Tongue (tissue), 2 donors: Measurements from ENCODE around the genes IQCN and PGPEP1.

- RAMPAGE, long total RNA, result no peak
Observed at GRCh38 chr19:18274325-18275334, at the start of gene IQCN. TSS of gene IQCN (minus strand) at chr19:18274452.

DNA sequence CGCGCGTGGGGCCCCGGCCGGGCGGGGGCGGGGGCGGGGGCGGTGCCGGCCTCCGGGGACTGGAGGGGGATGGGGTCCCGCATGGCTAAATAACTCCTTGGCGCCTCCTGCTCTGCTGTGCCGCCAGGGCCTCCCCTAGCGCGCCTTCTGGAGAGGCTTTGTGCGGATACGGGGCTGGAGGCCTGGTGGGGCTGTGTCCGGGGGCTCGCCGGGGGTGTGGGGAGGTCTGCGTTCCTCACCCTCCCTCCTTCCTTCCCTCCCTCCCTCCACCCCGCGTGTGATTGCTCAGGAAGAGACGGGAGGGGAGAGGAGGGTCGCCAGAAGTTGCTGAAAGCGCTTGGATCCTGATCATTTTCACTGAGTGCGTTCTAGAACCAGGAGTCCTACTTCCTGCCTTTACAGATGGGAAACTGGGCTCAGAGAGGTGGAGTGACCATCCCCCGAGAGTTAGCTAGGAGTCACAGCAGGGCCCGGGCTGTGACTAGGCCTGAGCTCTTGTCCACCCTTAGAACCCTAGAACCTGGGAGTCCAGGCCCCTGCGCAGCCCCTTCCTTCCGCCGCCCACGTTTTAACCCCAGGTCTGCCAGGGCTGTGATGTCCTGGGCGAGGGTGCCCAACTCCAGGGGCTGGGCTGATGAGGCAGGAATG, 680 bp upstream of the JUND start:
- RAMPAGE, long total RNA, result no peak

DNA sequence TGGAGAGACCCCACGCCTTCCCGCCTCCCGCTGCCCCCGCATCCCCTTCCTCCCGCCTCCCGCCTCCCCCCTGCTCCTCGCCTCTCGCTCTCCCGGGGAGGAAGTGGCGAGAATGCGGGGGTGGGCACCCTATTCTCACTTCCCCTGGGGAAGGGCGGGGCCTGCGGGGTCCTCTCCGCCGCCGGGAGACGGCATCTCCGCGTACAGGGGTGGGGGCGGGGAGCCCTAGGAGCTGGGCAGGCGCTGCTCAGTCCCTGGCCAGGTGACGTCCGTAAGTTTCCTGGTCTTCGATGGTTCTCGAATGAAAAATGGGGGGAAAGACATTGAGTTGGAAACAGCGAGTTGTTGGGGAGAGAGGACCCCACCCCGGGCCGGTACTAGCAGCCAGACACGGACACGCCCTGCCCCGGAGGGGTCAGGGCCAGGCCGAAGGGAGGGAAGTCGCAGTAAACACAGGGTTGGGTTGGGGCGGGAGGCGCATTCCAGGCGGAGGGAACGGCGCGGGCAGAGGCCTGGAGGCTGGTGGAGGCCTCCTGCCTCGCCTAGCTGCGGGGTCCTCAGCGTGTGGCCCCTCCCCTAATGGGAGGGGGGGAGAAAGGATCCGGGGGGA, 10.3 kb upstream of the JUND start:
- RAMPAGE, long total RNA, result no peak

- RAMPAGE, long total RNA, result no peak
Observed at GRCh38 chr19:18306040-18306662, 16.7 kb downstream of the LSM4 start.

GRCh38 chr19:18340207-18340973, at the start of gene PGPEP1:
TSS of gene PGPEP1 (plus strand) at chr19:18340598.
- RAMPAGE, long total RNA, result no peak

DNA sequence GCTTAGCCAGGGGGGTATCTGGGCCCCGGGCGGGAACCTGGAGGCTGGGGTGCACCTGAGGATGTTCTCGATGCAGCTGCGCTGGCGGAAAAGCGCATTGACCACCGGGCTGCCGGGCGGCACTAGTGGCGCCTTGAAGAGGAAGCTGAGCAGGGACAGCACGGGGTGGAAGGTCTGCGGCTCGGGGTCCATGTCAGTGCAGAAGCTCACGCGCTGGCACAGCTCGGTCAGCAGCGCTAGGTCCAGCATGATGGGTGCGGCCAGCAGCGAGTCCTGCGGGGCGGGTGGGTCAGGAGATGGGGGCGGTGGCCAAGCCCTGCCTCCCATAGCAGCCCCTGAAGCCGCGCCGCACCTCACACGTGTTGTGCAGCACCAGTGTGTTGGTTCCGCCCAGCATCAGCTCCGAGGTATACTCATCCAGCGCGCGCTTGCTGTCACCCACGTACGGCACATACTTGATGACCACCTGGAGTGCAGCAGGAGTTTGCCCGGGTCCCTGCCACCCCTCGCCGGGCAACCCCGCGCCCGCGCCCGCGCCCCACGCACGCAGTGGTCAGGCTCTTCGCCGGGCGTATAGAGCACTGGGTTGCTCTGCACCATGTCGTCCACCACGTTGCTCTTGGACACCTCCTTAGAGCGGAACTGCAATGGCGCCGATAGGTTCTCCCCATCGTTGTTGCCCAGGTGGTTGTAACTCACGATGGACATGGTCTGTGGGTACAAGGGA, 2.6 kb downstream of the ISYNA1 start:
- RAMPAGE, long total RNA, result no peak

DNA sequence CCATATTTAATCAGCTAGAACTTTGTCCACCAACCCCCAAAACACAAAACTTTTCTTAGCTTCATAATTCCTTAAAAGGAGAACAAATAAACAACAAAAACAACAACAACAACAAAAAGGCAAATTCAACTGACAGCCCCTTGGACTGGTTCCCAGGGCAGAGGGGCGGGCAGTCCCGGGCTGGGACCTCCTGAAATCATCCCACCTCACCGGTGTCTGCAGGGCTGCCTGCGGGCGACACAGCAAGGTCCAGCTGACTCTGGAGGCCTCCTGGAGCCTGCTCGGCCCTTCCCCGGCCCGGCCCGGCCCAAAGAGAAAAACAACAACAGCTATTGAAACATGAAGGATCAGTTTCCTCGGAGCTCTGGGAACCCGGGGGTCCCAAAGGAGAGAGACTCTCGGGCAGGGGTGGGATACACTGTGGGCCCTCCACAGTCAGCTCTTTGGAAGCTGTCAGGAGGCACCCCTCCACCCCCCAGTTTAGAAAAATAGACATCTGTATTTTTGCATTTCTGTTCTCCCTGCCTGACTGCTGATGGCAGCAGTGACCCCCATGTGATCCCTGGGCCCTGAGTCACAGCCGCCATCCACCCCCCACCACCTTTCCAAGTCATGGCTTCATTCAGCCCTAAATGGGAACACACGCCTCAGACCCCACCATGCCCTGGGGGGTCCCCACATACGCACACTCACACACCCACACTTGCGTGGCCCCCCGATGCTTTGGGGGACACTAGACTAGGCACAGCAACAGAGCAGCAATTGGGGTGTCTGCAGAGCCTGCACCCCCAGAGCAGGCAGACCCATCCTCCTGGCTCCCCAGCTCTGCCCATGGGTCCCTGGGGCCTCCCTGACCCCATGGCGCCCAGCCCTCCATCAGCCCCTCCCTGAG, 5.2 kb upstream of the ISYNA1 start:
- RAMPAGE, long total RNA, result no peak

GRCh38 chr19:18464299-18465050, 26.5 kb upstream of the ISYNA1 start:
- RAMPAGE, long total RNA, result no peak

DNA sequence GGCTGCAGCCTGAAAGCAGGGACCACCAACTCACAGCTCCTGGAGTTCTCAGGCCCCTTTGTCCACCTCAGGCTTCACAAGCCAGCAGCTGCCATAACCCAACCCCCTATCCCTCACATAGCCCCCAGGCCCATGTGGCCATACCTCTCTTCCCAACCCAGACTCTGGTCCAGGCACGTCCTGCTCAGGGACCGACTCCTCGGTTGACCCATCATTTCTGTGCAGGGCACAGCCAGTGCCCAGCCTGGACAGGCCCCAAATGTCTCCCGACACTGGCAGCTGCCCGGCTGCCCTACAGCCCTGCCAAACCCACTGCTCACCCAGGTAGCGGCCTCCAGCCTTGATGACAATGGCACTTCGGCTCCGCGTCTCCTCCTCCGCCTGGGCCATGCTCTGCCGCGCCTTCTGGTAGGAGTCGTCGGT, 27.2 kb upstream of the ISYNA1 start:
- RAMPAGE, long total RNA, result no peak

DNA sequence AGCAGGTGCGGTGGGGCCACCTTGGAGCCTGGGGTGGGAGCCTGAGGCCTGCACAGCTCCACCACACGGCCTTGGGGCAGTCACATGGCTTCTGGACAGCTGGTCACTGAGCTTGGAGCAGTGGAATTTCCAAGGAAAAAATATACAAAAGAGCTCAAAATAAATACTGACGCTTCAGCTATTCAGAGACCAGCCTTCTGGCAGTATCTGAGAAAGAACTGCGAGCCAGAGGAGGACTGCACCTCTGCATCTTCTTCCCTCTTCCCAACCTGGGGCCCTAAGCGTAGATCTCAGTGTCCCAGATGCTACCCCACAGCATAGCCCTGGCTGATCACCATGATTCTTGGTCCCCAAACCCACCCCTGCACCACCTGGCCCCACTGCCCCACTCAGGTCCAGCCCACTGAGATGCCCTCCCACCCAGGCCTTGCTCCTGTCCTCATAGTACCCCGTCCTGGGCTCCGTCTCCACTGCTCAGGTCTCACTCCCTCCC, 35.6 kb upstream of the ISYNA1 start:
- RAMPAGE, long total RNA, result no peak

DNA sequence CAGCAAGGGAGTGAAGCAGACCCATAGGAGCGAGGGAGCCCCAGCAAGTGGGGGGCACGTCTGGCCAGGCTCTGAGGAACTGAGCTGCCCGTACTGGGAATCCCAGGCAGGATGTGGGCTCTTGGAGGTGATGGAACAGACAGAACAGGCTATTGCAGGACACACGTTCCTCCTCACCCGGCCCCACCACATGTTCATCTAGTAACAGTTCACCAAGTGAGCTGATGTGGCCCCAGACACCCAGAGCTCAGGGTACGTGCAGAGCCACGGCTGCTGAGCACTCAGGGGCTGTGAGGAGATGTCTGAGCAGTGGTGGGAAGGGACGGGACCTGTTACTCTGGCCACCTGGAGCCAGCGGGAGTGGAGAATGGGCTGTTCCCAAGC, 18.5 kb downstream of the ELL start:
- RAMPAGE, long total RNA, result no peak

- RAMPAGE, long total RNA, result no peak
Observed at GRCh38 chr19:18645097-18645730, 8.4 kb downstream of the KLHL26 start.

- RAMPAGE, long total RNA, result no peak
Observed at GRCh38 chr19:18785027-18785332, 6.1 kb downstream of the COMP start.

- RAMPAGE, long total RNA, result no peak
Observed at GRCh38 chr19:18833625-18833750, 1.7 kb downstream of the UPF1 start.

DNA sequence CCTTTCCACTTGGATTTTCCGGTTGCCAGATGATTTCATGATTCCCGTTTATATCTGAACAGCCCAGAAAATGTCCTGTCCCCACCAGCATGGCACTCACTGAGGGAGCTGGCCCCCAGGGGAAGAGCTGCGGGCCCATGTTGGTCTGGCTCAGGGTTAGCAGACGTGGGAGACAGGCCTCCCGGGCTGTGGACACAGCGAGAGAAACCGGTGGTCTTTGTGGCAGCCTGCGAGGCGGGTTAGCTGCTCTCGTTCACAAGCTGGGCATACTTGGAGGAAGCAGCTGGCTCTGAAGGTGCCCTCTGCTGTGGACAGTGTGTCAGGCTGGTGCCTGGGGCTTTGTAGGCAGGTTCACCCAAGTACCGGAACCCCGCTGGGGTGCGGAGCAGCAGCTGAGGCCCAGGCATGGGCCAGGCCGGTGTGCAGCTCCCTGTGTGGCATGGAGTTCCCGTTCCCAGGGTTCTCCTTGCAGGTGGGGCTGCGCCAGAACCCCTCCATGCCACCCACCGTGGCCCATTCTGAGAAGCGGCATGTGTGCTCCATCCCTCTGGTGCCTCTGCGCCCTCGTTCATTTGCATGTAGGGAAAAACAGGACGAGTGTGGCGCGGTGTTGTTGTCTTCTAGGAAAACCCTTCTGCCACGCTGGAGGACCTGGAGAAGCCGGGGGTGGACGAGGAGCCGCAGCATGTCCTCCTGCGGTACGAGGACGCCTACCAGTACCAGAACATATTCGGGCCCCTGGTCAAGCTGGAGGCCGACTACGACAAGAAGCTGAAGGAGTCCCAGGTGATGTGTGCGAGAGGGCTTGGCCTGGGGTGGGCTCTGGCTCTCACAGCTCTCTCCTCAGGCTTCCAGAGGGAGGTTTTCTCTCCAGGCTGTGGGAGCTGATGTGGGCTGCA, 20.0 kb downstream of the UPF1 start:
- RAMPAGE, long total RNA, result no peak

DNA sequence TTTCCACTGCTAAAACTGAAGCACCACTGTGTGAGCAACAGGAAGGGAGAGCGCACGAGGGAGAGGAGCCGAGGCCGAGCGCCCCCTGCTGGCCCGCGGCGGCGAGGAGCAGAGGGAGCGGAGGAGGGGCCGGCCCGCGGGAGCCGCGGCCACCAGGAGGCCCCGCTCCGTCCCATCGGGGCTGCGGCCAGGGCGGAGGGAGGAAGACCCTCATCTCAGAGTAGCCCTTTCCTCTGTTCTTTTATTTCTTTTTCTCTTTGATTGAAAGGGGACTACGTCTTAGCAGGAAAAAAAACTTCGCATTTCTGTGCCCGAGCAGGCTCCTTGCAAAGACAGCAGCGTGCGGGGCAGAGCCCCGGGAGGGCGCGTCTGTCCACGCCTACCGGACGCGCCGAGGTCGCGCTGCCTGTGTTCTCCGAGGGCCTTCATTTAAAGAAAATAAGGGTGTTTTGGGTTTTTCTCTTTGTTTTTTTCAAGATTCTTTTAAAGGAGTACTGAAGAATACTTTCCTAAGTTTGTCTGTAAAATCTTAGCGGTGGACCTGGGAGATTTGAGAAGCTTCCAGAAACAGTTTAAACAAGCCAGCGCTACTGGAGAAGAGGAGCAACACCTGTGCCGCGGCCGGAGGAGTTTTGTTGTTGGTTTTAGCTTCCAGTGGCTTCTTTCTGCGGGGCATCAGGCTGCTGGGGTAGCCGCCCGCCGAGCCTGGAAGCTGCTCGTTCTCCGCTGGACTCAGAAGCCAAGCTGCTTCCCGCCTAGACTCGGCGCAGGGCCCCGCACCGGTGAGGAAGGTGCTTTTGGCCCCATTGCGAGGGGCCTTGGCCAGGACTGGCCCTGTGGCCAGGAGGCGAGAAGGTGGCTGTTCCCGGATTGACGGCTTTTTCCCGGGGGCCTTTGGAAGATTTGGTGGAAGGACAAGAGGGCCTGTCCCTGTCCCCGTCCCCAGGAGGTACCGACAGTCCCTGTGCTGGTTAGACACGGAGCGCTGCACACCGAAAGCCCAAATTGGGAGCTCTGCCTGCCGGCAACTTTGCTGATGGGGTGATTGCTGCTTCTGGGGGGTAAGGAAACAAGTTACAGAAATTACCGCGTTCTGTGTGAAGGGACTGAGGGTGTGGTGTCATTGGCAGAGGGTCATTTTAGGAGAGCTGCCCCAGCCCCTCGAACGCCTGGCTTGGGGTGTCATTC, 29.0 kb downstream of the CERS1 start:
- RAMPAGE, long total RNA, result no peak

DNA sequence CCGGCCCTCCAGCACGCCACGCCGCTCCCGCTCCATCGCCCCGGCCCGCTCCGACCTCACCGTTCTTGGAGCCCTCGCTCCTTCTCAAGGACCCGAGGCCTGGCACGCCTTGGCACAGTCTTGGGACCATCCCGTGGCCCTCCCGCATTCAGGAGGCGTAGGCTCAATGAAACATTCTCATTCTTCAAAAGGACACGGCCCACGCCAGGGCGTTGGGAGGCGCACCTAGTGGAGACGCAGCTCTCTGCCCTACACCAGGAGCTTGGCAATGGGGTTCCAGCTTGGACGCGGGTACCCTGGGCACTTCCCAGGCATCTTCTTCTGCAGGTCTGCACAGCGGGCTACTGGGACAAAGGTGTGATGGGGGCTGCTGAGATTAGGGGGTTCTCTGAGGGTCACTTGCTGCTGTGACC, 549 bp upstream of the CERS1 start:
- RAMPAGE, long total RNA, result no peak

DNA sequence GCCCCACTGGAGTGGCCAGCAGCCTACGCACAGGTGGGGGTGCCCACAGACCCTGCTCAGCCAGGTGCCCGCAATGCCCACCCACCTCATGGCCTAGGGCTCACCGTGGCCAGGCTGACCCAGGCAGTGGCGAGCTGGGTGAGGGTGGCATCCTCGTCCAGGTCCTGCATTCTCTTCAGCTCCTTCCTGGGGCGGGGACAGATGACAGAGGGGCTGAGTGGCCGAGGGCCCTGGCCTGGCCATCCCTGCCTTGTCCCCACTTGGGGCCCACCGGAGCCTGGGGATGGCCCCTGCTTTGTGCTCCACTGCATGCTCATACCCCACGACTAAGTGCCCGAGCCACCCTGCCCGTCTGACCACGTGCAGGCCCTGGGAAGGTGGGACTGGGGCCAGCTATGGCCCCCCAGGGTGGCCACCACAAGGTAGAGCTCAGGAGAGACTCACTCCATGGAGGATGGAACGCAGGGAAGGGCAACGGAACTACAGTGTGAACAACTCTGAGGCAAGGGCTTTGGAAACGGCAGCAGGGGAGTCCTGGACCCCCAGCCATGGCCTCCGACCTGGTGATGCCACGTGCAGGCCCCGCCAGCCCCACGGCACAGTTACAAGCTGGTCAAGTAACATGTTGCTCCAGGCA, 8.8 kb upstream of the CERS1 start:
- RAMPAGE, long total RNA, result no peak

DNA sequence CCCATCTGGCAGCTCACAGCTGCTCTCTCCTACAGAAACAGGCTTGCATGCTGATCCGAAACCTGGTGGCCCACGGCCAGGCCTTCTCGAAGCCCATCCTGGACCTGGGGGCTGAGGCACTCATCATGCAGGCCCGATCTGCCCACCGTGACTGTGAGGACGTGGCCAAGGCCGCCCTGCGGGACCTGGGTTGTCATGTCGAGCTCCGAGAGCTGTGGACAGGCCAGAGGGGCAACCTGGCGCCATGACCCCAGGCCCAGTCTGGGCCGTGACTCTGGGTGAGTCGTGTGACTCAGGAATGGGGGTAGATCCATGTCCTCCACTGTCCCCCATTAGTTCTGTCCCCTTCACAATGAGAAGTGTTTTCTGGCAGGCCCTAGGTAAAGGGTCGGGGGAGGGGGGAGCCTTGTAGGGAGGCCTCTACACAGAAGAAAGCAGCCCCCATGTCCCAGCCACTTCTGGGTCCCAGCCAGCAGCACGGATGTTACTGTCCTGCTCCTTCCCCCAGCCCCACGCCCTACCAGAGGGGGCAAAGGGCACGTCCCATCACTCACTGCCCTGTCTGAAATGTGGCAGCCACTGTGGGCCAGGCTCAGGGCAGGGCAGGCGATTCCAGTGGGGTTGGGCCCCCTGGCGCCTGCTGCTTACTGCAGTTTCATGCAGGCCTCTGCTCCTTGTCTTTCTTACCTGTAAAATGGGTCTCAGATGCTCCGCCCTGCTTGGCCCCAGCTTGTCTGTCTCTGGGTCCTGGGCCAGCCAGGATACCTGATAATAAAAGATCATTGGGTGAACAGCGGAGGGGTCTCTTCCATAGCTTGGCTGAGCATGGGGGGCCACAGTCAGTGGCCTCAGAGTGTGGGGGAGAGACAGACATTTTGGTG, 6.2 kb upstream of the SLC25A42 start:
- RAMPAGE, long total RNA, result no peak

DNA sequence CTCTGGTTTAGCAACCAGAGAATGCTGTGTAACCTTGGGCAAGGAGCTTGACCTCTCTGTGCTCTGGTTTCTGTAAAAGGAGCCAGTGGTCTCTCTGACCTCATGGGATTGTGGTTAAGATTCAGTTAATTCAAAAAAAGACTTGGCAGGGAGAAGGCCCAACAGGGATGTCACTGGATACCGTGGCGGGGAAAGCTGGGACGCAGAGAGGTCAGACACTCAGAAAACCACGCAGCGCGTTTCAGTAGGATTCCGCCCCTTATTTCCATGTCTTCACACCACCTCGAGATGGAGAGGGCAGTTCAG, 832 bp upstream of the SLC25A42 start:
- RAMPAGE, long total RNA, result no peak